Measurements from ENCODE around the gene CFH.

- PRO-cap, result no peak
CAGE:
- cytosol, long polyA minus RNA, result no peak
- cytosol, long polyA plus RNA, result no peak
- long polyA plus RNA, result no peak
- nucleus, long polyA minus RNA, result no peak
- nucleus, long polyA plus RNA, result no peak
Observed at GRCh38 chr1:194357908-194358413, 1171.5 kb upstream of the B3GALT2 start.

GRCh38 chr1:196651683-196652275 is at the start of gene CFH:
Gene CFH, plus strand, starts transcription at chr1:196652043.
- PRO-cap, result bidirectional peak, plus-strand start at chr1:196652043, minus-strand start at chr1:196651943
CAGE:
- cytosol, long polyA minus RNA, result no peak
- cytosol, long polyA plus RNA, result start-site peak on the plus strand at chr1:196652027-196652085, 140 and 156 reads in 2 replicates
- long polyA plus RNA, result start-site peak on the plus strand at chr1:196652042-196652058, 168 and 307 reads in 2 replicates
- nucleus, long polyA minus RNA, result start-site peak on the plus strand at chr1:196652050-196652080, 362 reads
- nucleus, long polyA plus RNA, result start-site peak on the plus strand at chr1:196652050-196652079, 197 and 284 reads in 2 replicates

GRCh38 chr1:196655164-196655459 is 3.3 kb downstream of the CFH start:
- PRO-cap, result no peak
CAGE:
- cytosol, long polyA minus RNA, result no peak
- cytosol, long polyA plus RNA, result no peak
- long polyA plus RNA, result no peak
- nucleus, long polyA minus RNA, result no peak
- nucleus, long polyA plus RNA, result no peak

GRCh38 chr1:196676739-196677301 is 25.0 kb downstream of the CFH start:
- PRO-cap, result no peak
CAGE:
- cytosol, long polyA minus RNA, result no peak
- cytosol, long polyA plus RNA, result no peak
- long polyA plus RNA, result no peak
- nucleus, long polyA minus RNA, result no peak
- nucleus, long polyA plus RNA, result no peak

- PRO-cap, result no peak
CAGE:
- cytosol, long polyA minus RNA, result no peak
- cytosol, long polyA plus RNA, result no peak
- long polyA plus RNA, result no peak
- nucleus, long polyA minus RNA, result no peak
- nucleus, long polyA plus RNA, result no peak
Observed at GRCh38 chr1:196823446-196823695, 3.8 kb downstream of the CFHR1 start.

GRCh38 chr1:196944593-196944792 is 955 bp downstream of the CFHR2 start:
- PRO-cap, result no peak
CAGE:
- cytosol, long polyA minus RNA, result no peak
- cytosol, long polyA plus RNA, result no peak
- long polyA plus RNA, result no peak
- nucleus, long polyA minus RNA, result no peak
- nucleus, long polyA plus RNA, result no peak

DNA sequence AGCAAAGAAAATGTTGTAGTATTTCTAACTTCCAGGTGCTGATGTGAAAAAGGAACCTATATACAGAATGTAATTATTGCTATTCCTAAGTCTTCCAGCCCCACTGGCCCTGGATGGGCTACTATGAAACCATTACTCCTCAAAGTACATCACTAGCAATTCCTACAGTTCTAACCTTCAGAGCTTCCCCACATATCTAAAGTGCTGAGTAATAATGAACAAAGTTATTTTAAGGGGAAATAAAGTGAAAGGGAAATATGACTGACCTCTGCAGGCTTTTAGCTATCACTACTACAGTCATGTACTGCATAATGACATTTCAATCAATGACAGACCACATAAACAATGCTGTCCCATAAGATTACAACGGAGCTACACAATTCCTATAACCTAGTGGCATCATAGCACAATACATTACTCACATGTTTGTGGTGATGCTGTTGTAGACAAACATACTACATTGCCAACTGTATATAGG is 22.1 kb downstream of the ZBTB41 start:
- PRO-cap, result no peak
CAGE:
- cytosol, long polyA minus RNA, result no peak
- cytosol, long polyA plus RNA, result no peak
- long polyA plus RNA, result no peak
- nucleus, long polyA minus RNA, result no peak
- nucleus, long polyA plus RNA, result no peak

DNA sequence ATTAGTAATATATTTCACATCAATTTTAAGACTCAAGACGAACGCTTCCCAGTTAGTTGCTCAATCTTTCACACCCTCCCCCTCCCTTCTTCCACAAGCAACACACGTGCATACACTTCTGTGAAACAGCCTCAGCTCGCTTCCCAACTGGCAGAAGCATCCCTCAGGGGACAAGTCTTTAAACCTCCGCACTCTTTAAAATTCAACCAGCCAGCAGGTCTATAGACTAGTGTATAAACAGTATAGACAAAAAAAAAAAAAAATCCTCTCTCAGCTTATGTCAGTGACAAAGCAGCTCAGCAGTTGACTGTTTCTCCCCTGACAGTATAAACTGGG is 99.5 kb downstream of the DENND1B start:
- PRO-cap, result no peak
CAGE:
- cytosol, long polyA minus RNA, result no peak
- cytosol, long polyA plus RNA, result no peak
- long polyA plus RNA, result no peak
- nucleus, long polyA minus RNA, result no peak
- nucleus, long polyA plus RNA, result no peak

DNA sequence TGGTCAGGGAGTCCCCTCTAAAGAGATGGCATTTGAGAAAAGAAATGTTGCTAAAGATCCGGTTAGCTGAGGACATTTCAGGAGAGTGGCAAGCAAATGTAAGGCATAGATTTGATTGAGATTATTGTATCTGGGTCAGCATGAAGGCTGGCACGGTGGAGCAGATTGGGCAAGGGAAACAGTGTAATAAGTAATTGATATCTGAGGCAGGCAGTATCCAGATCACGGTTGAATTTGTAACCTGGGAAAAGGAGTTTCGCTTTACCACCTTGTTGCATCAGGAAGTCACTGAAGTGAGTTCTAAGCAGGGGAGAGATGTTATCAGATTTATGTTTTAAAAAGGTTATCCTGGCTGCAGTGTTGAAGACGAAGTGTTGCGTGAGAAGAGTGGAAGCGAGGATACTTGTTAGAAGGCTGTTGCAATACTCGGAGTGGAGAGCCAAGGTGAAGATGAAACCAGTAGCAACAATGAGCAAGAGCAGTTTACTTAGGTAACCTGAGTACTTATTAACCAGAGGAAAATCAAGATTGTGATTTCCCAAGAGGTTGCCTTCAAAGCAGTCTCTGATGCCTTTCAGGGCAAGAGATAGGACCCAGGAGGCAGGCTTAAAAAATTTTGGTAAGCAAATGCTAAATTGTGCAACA is 77.8 kb downstream of the LHX9 start:
- PRO-cap, result no peak
CAGE:
- cytosol, long polyA minus RNA, result no peak
- cytosol, long polyA plus RNA, result no peak
- long polyA plus RNA, result no peak
- nucleus, long polyA minus RNA, result no peak
- nucleus, long polyA plus RNA, result no peak

GRCh38 chr1:198174047-198174847 is 17.4 kb downstream of the NEK7 start:
- PRO-cap, result no peak
CAGE:
- cytosol, long polyA minus RNA, result no peak
- cytosol, long polyA plus RNA, result no peak
- long polyA plus RNA, result no peak
- nucleus, long polyA minus RNA, result no peak
- nucleus, long polyA plus RNA, result no peak

DNA sequence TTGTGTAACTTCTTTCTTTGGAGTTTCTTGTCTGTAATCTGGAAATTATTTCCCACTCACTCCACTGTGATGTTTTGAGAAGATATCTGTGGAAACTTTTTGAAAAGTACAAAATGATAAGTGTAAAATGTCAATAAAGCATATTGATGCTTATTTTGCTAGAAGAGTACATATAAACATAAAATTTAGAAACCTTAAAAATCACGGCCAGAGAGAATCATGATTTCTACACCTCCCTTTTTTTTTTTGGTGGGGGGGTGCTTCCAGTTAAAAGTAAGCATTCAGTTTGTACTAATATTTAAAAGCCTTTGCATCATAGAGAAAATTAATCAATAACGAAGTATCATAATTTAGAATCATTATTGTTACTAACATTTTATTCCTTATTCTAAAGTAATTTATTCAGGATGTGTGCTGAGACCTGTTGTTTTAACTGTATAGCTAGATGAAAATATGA is 23.2 kb downstream of the NEK7 start:
- PRO-cap, result no peak
CAGE:
- cytosol, long polyA minus RNA, result no peak
- cytosol, long polyA plus RNA, result no peak
- long polyA plus RNA, result no peak
- nucleus, long polyA minus RNA, result no peak
- nucleus, long polyA plus RNA, result no peak

DNA sequence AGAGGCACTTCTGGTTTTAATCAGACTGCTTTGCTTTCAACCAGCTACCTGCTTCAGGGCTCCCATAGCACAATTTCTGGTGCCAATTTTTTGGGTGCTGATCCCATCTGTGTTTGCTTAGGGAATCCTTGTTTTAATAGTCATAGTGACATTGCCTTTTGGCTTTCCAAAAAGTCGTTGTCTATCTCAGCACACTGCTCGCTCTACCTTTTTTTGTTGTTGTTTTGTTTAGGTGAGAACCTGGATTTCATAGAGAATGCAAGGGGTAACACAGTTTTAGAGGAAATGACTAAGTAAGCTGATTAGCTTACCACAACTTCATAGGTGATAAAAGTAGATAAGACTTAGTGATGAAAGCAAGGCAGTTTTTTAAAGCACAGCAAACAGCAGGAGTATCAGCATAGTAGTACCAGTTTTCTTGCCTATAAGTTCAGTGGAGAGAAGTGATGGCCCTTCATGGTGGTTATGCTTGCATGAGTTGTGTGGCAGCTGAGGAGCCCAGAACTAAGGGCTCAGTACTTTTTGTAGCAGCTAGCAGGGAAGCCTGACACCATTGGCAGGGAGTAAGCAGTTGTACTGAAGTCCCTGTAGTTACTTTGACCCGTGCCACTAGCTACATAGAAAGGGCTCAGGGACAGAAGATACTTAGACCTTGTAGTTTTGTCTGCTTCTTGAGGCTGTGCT is 31.3 kb downstream of the NEK7 start:
- PRO-cap, result no peak
CAGE:
- cytosol, long polyA minus RNA, result no peak
- cytosol, long polyA plus RNA, result no peak
- long polyA plus RNA, result no peak
- nucleus, long polyA minus RNA, result no peak
- nucleus, long polyA plus RNA, result no peak

GRCh38 chr1:198443180-198443908 is 97.1 kb downstream of the ATP6V1G3 start:
- PRO-cap, result bidirectional peak, plus-strand start at chr1:198443666, minus-strand start at chr1:198443540
CAGE:
- cytosol, long polyA minus RNA, result no peak
- cytosol, long polyA plus RNA, result no peak
- long polyA plus RNA, result no peak
- nucleus, long polyA minus RNA, result start-site peak on the plus strand at chr1:198443648-198443705, 27 reads
- nucleus, long polyA plus RNA, result no peak

DNA sequence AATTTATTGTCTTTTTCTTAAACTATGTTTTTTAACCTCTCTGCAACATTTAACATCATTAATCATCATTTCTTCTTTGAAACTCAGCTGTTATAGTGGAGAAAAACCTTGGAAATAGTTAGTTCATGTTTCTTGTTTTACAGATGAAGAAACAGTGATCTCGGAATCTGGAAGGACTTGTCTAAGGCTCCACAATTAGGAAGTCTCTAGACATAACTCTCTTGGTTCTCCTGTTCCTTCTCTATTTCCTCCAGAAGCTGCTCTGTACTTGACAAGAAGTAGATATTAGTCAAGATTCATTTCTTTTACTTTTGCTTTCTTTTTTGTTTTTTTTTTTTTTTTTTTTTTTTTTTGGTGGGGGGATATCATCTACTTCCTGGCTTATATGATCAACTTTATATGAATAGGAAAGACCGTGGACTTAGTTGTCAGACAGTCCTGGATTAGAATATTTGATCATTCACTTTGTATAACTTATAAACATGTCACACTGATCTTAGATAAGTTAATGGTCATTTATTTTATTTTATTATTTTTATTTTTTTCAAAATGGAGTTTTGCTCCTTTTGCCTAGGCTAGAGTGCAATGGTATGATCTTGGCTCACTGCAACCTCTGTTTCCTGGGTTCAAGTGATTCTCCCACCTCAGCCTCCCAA is 25.9 kb upstream of the PTPRC start:
- PRO-cap, result no peak
CAGE:
- cytosol, long polyA minus RNA, result no peak
- cytosol, long polyA plus RNA, result no peak
- long polyA plus RNA, result no peak
- nucleus, long polyA minus RNA, result no peak
- nucleus, long polyA plus RNA, result no peak

DNA sequence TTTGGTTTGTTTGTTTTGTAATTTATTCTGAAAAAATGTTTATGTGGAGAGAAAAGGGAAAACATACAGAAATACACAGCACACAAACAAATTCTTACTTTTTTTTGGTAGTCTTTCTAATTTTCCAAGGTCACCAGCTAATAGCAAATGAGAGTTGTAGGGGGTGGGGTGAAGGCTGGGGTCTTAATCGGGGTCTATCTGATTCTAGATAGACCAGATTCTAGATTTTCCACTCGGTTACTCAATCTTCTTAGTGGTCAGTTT is 9.3 kb downstream of the PTPRC start:
- PRO-cap, result no peak
CAGE:
- cytosol, long polyA minus RNA, result no peak
- cytosol, long polyA plus RNA, result no peak
- long polyA plus RNA, result no peak
- nucleus, long polyA minus RNA, result no peak
- nucleus, long polyA plus RNA, result no peak

GRCh38 chr1:198668911-198669525 is 30.2 kb downstream of the PTPRC start:
- PRO-cap, result no peak
CAGE:
- cytosol, long polyA minus RNA, result no peak
- cytosol, long polyA plus RNA, result no peak
- long polyA plus RNA, result no peak
- nucleus, long polyA minus RNA, result no peak
- nucleus, long polyA plus RNA, result no peak

DNA sequence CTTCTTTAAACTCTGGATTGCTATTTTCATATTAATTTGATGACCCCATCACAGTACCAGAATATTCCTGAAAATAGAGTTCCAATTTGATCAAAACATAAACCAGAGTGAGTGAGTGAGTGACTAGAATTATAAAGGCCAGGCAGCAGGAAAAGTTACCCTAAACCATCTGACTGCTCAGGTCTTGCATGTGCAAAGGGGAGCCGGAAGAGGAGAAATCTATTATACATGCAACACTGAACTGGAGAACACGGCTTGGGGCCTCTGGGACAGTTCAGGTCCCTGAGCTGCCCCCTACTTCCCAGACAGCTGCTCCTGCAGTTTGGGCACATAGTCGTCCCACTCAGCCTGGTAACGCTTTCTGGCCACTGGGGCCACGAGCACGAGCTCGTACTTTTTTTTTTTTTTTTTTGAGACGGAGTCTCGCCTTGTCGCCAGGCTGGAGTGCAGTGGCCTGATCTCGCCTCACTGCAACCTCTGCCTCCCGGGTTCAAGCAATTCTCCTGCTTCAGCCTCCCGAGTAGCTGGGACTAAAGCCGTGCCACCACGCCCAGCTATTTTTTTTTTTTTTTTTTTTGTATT is 40.1 kb downstream of the PTPRC start:
- PRO-cap, result no peak
CAGE:
- cytosol, long polyA minus RNA, result no peak
- cytosol, long polyA plus RNA, result no peak
- long polyA plus RNA, result no peak
- nucleus, long polyA minus RNA, result no peak
- nucleus, long polyA plus RNA, result no peak

- PRO-cap, result bidirectional peak, plus-strand start at chr1:198682058, minus-strand start at chr1:198681917
CAGE:
- cytosol, long polyA minus RNA, result no peak
- cytosol, long polyA plus RNA, result no peak
- long polyA plus RNA, result no peak
- nucleus, long polyA minus RNA, result no peak
- nucleus, long polyA plus RNA, result no peak
Observed at GRCh38 chr1:198681755-198682227, 43.0 kb downstream of the PTPRC start.

- PRO-cap, result no peak
CAGE:
- cytosol, long polyA minus RNA, result no peak
- cytosol, long polyA plus RNA, result no peak
- long polyA plus RNA, result no peak
- nucleus, long polyA minus RNA, result no peak
- nucleus, long polyA plus RNA, result no peak
Observed at GRCh38 chr1:198682315-198682663, 43.4 kb downstream of the PTPRC start.

DNA sequence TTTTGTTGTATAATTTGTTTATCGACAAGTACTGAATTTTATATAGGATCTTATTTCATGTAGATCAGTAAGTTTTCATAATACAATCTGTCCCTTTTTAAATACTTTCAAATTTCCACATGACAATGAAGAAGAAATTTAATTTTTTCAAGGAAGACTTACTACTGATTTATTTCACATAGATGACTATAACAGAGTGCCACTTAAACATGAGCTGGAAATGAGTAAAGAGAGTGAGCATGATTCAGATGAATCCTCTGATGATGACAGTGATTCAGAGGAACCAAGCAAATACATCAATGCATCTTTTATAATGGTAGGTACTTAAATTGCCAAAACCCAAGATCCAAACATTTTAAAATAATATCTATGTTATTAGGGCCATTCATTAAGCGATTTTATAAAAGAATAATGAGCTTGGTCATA is 110.4 kb downstream of the PTPRC start:
- PRO-cap, result no peak
CAGE:
- cytosol, long polyA minus RNA, result no peak
- cytosol, long polyA plus RNA, result no peak
- long polyA plus RNA, result no peak
- nucleus, long polyA minus RNA, result no peak
- nucleus, long polyA plus RNA, result no peak

Measured in endothelial cell of umbilical vein (primary cell).